Liver (tissue), 9 donors: ENCODE data around the gene GRIP1.

DNA sequence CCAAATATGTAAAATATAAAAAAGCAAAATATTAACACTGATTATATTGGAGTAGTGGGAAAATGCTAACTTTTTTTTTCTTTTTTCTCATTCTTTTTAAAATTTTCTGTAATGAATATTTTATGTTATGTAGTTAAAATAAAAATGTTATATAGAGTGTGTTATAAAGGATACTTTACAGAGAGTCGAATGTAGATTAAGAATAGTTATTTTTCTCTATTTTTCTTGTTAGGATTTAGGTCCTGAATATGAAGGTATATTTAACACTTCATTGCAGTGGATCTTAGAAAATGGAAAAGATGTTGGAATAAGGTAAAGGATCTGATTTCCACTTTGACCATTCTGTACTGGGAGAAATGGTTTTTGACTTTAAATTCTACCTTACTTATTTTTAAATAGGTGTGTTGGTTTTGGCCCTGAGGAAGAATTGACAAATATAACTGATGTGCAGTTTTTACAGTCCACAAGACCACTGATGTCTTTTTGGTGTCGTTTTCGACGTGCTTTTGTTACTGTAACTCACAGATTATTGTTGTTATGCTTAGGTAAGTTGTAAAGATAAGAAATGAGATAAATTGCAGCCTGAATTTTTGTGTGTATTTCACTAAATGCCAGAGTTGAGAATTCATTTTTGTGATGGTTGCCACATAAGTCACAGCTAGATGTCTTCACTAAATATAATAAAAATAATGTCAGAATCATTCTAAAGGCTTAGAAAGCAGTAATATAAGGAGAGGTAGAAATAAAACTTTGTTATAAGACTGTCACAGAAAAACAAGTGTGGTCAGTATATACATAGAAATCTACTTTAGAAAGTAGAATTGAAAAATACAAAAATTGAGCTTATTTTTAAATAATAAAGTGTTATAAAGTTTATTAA is 40.0 kb upstream of the MSRB3 start:
- PRO-cap, 5 experiments, result no peak in any of the 5 experiments
- RAMPAGE, long total RNA, 2 experiments, result no peak in any of the 2 experiments
- RRBS, result no CpG with 5 or more reads among the region's 4 CpGs

GRCh38 chr12:65640348-65641020 is 183.8 kb upstream of the HMGA2 start:
- PRO-cap, 5 experiments, result no peak in any of the 5 experiments
- RAMPAGE, long total RNA, 2 experiments, result no peak in any of the 2 experiments
- RRBS, result no CpG with 5 or more reads among the region's 7 CpGs

DNA sequence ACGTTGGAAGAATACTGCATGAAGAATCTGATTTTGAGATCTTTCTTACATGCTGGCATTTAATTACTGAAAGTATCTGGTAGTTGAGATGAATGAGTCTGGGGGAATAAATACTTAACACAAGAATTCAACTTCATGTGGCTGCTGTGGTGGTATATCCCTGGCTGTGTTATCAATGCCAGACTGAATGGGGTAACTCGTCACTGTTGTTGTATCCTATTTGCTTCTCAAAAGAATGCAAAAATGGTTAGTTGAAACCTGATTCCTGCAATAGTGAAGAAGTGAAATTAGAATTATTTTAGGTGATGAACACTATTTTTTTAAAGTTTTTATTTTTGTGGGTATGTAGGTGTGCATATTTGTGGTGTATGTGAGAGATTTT is 72.5 kb downstream of the HMGA2 start:
- PRO-cap, 5 experiments, result no peak in any of the 5 experiments
- RAMPAGE, long total RNA, 2 experiments, result no peak in any of the 2 experiments
- RRBS, result no CpG with 5 or more reads among the region's 2 CpGs

- PRO-cap, 5 experiments, result no peak in any of the 5 experiments
- RAMPAGE, long total RNA, 2 experiments, result no peak in any of the 2 experiments
- RRBS, result no CpG with 5 or more reads among the region's 8 CpGs
These were observed 2.4 kb downstream of the IRAK3 start for GRCh38 chr12:66191214-66192001.

- PRO-cap, 5 experiments, result no peak in any of the 5 experiments
- RAMPAGE, long total RNA, 2 experiments, result no peak in any of the 2 experiments
- RRBS, result no CpG with 5 or more reads among the region's 11 CpGs
These were observed at the start of gene GRIP1 for GRCh38 chr12:66678785-66679452. Gene GRIP1 (minus strand): TSS chr12:66679076.

GRCh38 chr12:67031950-67032590 is 237.1 kb upstream of the CAND1 start:
- PRO-cap, 5 experiments, result no peak in any of the 5 experiments
- RAMPAGE, long total RNA, 2 experiments, result no peak in any of the 2 experiments
- RRBS, result no CpG with 5 or more reads among the region's 4 CpGs

DNA sequence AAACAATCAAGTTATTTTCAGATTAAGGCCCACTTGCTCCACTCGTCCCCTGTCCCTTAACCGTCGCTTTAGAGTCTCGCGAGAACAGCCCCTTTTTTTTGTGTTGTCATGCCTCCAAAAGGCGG is 222 bp upstream of the CAND1 start:
- PRO-cap, 5 experiments, result peak in 5 of 5 experiments; most common minus-strand start position 70 of the sequence (in 5)
- RAMPAGE, long total RNA, 2 experiments, result no peak in any of the 2 experiments
- RRBS, result no CpG with 5 or more reads among the region's 6 CpGs

GRCh38 chr12:67472465-67473083 is 176.0 kb upstream of the DYRK2 start:
- PRO-cap, 5 experiments, result no peak in any of the 5 experiments
- RAMPAGE, long total RNA, 2 experiments, result no peak in any of the 2 experiments
- RRBS, result no CpG with 5 or more reads among the region's 1 CpG

DNA sequence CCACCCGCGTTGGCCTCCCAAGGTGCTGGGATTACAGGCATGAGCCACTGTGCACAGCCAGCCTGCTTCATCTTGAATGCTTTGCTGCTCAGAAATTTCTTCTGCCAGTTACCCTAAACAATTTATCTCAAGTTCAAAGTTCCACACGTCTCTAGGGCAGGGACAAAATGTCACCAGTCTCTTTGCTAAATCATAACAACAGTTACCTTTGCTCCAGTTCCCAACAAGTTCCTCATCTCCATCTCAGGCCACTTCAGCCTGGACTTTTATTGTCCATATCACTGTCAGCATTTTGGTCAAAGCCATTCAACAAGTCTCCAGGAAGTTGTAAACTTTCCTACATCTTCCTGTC is 159.6 kb upstream of the DYRK2 start:
- PRO-cap, 5 experiments, result no peak in any of the 5 experiments
- RAMPAGE, long total RNA, 2 experiments, result no peak in any of the 2 experiments
- RRBS, result no CpG with 5 or more reads among the region's 3 CpGs

DNA sequence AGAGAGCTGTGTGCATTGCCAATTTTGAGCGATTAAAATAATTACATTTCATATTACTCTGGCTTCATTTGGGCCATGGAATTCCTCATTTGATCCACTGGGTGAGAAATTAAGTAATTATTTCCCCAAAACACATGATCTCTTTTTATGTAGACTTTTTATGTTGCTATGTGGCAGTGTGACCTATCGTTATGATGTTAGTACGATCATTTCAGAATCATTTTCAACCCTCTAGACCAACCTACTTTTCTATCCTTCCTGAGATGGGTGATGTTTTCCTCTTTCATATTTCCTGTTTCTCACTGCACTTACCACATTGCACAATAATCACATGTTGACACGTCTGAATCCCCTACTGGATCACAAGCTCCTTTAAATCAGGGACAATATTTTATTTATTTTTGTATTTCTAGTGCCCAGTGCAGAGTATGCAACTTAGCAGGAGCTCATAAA is 69.7 kb upstream of the DYRK2 start:
- PRO-cap, 5 experiments, result no peak in any of the 5 experiments
- RAMPAGE, long total RNA, 2 experiments, result no peak in any of the 2 experiments
- RRBS, result no CpG with 5 or more reads among the region's 4 CpGs

GRCh38 chr12:67650544-67650793 is 1.9 kb downstream of the DYRK2 start:
- PRO-cap, 5 experiments, result no peak in any of the 5 experiments
- RAMPAGE, long total RNA, 2 experiments, result no peak in any of the 2 experiments
- RRBS, result no CpG with 5 or more reads among the region's 4 CpGs

DNA sequence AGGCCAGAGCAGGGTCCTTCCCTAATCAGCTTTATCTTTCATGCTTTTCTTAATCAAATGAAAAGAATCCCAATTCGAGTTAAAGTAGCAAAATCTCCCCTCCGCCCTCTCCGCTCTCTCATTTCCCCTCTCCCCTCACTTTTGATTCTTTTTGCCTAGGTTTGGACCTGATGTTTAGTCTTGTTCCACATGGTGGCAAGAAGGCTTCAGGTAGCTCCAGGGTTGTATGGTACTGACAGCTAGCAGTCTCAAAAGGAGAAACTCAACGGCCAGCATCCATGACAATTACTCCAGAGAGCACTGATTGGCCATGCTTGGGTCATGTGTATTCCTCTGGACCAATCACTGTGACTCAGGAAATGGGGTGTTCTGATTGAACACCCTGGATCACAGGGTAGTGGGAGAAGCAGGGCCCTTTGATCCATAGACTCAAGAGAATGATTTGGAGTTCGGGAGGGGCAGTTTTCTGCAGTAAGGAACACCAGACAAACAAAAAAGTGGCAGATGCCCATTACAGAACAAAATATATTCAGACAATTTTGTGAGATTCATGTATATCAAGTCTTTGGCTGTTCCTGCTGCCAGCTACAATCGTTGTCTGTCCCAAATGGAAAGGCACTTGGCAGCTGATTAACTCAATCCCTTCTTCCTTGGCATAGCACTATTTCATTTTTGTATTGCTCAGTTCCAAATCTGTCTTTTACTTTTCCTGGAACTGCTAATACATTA is 45.4 kb downstream of the DYRK2 start:
- PRO-cap, 5 experiments, result no peak in any of the 5 experiments
- RAMPAGE, long total RNA, 2 experiments, result no peak in any of the 2 experiments
- RRBS, result no CpG with 5 or more reads among the region's 6 CpGs

DNA sequence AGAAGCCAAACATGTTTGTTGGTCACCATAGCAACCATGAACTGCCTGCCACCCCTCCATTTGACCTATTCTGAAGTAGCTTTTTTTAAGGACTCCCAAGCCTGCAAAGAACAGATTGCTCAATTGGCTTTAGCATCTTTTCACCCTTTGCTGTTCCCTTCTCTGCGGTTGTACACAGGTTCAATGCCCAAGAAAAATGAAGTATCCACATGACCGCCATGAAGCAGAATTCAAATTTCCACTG is 35.9 kb upstream of the MDM1 start:
- PRO-cap, 5 experiments, result no peak in any of the 5 experiments
- RAMPAGE, long total RNA, 2 experiments, result no peak in any of the 2 experiments
- RRBS, result no CpG with 5 or more reads among the region's 2 CpGs

DNA sequence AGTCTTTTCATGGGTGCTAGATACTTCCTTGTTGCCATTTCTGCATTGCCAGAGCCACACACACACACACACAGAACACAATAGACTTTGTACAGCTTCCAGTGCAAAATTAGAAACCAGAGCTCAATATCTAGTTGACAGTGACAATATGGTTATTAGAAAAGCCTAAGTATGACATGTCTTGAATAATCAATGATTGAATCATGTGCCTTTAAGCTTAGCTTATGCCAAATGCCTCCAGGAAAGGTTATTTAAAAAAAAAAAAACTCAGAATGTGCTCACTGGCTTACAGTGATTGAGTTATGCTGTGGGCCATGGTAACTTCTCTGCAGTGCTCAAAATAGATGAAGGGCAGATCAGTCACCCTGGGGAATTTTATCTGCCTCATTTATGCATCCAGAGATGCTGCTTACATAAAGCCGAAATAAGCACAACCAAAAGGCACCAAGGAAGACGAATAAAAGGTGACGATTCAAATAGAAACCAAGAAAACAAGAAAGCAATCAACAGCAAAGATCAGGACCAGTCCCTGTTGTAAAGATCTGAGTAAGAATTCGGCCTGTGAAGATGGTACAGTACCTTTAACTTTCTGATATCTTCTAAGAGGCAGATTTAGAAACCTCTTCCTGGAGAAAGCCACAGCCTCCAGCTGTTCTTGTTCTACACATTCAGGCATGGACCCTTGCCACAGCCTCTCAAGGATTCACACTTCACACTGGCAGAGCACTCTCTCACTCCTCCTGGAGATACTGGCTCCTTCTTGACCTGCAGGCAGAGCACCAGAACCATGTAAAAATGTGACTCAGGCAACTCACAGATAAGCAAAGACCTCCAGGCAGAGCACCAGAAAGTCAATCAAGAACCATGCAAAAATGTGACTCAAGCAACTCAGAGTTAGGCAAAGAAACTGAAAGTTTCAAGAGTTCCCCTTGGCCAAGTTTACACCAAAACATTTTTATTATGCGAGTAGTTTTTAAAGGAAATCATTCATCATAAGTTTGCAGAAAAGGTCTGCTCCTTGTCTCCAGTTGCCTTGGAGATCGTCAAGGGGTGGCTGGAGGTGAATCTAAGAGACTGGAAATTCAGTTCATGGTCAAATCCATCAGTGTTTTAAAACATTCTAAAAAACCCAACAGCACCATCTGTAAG is 119.0 kb upstream of the MDM1 start:
- PRO-cap, 5 experiments, result no peak in any of the 5 experiments
- RAMPAGE, long total RNA, 2 experiments, result start-site peak on the minus strand in 1 of 2 experiments, centred at position 879 of the sequence, 7 reads per replicate
- RRBS, result no CpG with 5 or more reads among the region's 6 CpGs

DNA sequence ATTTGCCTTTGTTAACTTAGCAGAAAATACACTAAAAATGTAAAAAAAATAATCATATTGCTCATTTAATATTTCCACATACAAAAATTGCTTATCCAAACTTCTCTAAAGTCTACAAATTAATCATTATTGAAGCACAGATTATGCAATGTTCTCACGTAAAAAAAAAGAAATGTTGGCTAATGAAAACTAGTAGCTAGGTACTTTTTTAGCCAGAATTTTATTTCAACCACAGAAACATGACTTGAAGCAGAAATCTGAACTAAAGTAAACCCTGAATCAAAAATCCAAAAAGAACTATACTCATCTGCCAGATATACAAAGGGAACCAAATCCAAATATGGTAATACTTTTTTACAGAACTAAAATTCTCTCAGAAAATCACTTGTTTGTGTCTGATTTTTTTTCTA is 78.5 kb upstream of the RAP1B start:
- PRO-cap, 5 experiments, result peak in 2 of 5 experiments; most common plus-strand start position 211 of the sequence (in 2)
- RAMPAGE, long total RNA, 2 experiments, result no peak in any of the 2 experiments
- RRBS, result no CpG with 5 or more reads among the region's 1 CpG

GRCh38 chr12:68890580-68891360 is 42.2 kb downstream of the CPM start:
- PRO-cap, 5 experiments, result no peak in any of the 5 experiments
- RAMPAGE, long total RNA, 2 experiments, result no peak in any of the 2 experiments
- RRBS, result no CpG with 5 or more reads among the region's 9 CpGs

- PRO-cap, 5 experiments, result no peak in any of the 5 experiments
- RAMPAGE, long total RNA, 2 experiments, result no peak in any of the 2 experiments
- RRBS, result no CpG with 5 or more reads among the region's 7 CpGs
These were observed 18.7 kb upstream of the CPM start for GRCh38 chr12:68951550-68952290.

DNA sequence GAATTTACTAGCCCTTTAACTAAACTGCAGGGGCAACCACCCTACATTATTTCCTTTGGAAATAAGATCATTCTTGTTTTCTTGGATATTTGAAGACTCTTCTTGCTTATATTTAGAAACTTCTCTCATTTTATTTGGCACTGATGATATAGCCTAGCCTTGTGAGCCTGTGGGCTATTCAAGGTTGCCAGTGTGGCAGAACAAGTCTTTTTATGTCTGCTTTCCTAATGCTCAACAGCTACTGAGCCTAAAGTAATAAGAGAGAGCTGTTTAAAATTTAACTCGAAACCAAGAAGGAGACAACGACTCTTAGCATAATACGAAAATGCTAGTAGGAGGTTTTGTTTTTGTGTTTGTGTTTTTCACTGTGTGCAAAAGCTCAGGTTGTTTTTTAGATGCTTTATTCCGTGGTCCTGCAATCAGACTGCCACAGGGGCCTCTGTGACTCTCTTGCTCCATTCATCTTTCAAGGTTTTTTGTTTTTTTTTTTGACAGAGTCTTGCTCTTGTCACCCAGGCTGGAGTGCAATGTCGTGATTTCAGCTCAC is 104.1 kb upstream of the CPM start:
- PRO-cap, 5 experiments, result no peak in any of the 5 experiments
- RAMPAGE, long total RNA, 2 experiments, result no peak in any of the 2 experiments
- RRBS, result no CpG with 5 or more reads among the region's 5 CpGs

DNA sequence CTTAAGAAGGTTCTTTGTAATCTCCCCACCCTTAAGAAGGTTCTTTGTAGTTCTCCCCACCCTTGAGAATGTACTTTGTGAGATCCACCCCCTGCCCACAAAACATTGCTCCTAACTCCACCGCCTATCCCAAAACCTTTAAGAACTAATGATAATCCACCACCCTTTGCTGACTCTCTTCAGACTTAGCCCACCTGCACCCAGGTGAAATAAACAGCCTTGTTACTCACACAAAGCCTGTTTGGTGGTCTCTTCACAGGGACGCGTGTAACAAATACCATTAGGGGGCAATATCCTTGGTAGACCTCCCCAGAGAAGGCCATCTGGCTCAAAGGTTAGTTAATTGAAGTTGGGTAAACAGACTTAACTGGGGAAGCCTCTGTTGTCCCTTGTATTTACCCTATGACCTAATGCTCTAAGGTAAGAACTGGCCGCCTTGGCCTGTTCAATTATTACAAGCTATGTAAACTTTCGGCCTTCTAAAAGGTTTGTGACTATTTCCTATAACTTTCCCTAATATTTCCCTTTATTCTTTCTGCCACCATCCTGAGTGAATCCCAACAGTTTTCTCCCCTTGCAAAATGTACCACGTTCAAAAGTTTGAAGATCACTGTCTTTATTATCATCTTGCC is 15.4 kb upstream of the LYZ start:
- PRO-cap, 5 experiments, result peak in 2 of 5 experiments; most common plus-strand start position 529 of the sequence (in 1); most common minus-strand start position 345 of the sequence (in 1)
- RAMPAGE, long total RNA, 2 experiments, result no peak in any of the 2 experiments
- RRBS, result no CpG with 5 or more reads among the region's 6 CpGs

DNA sequence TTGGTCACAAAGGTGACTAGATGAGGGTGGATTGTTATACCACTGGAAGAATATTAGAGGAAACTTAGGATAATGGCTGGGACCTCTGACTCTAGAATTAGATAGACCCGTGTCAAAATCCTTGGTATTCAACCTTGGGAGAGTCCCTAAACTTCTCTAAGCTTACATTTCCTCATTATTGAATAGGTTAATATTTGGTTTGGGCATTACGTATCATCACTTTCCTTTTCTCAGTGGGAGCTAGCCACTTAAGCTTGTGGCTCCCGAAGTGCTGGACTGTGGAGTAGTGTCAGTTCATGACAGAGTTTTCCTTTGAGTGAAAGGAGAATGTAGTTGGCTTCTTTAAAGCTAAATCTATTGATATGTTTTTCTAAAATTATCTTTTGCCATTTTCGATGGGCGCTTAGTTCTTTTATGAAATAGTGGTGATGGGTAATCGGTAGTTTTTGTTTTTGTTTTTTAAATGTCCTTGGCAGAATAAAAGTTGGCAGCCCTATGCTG is 5.4 kb downstream of the FRS2 start:
- PRO-cap, 5 experiments, result no peak in any of the 5 experiments
- RAMPAGE, long total RNA, 2 experiments, result no peak in any of the 2 experiments
- RRBS, result no CpG with 5 or more reads among the region's 6 CpGs